ENCODE results near the gene EFCAB2.

DNA sequence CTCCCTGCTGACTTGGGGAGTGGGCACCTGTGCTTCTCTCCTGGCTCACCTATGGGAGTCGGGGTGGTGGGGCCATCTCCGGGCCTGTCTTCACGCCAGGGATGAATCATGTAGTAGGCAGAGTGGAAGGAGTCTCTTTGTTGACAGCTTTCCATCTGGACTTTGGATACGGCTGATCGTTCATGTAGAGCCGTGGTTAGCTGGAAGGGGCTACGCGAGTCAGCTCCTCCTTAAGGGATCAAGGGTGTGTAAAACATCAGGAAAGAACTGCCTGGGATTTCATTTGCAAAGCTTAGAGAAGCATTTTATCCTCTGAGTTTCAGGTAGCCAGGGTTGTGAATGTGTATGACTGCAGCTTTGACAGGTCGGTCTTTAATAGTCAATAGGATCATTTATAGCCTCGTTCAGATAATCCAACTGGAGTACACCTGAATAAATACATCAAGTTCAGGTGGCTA lies 14.4 kb downstream of the ZBTB18 start:
- PRO-cap = no peak

GRCh38 chr1:244154808-244155197 lies 103.7 kb downstream of the ZBTB18 start:
- PRO-cap = no peak

DNA sequence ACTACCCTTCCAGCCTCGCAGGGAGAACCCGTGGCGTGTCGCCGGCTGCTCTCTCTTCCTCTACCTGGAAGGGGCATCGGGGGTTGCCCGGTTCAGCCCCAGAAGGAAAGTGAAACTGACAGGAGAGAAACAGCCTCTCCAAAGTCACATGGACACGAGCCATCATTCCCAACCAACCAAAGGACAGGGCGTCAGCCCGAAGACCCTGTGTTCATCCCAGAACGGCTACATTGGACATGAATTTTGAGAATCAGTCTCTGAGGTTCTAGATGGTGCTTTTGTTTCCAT lies 83.2 kb upstream of the C1orf100 start:
- PRO-cap = no peak

- PRO-cap = no peak
Measured at GRCh38 chr1:244303947-244304572, 48.4 kb upstream of the C1orf100 start.

DNA sequence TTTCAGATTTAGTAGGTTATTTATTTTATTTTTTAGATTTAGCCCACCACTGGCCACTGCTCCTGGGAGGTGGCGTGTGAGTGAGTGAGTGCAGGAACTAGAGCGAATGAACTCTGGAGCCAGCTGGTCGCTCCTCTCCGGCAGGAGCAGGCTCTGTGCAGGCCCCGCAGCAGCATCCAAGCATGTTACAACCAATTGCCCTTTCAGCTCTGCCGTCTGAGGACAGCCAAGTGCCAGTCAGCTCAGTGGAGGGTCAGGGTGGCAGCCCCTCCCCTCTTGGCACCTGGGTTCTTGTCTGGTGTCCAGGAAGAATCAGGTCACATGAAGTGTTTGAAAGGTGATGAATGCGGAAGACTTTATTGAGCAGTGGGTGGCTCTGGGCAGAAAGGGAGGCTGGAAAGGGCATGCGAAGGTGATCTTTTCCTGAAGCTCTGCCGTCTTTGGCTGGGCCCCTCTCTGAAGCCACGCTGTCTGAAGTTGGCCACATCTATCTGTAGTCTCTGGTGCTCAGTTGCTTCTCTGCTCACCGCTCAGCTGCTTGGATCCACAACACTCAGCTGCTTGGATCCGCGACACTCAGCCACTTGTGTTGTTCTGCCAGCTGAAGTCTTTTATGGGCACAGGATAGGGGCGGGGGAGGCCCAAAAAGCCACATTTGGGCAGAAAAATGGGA lies 40.6 kb upstream of the C1orf100 start:
- PRO-cap = no peak

DNA sequence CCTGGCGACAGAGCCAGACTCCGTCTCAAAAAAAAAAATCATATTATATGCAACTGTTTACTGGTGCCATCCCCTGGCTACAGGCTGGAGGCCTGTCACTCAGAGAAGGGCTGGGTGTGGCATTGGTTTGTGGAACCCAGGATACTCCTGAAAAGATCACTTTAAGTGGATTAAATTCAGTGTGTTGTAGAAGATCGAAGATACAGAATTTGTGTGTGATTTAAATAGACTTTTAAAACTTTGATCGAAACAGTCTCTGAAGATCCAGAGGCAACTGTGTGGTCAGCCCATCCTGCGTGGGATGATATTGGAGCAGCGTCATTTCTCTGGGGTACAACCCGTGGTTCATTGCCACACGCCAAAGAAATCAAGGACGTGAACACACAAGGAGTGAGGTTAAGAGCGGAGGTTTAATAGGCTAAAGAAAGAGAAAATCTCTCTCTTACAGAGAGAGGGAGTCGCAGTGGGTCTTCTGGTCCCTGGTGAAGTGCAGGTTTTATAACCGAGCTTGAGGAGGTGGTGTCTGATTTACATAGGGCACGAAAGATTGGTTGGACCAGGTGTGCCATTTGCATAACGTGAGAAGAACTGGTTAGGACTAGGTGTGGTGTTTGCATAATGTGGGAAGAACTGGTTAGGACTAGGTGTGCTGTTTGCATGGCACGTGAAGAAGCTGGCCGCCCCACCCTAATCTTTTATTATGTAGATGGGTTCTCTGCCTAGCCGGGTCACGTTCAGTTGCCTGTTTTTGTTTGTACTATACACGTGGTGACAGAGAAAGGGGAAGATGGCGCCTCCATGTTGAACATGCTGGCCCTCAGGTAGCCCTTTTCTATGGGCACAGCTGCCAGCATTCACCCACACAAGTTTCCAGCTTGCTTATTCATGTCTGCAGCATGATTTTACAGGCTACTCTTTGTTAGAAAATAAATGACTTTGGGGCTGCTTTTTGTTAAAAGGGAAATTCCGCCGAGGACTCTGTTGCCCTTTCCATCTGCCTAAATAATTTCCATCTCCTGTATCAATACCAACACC lies 17.0 kb downstream of the C1orf100 start:
- PRO-cap = no peak

GRCh38 chr1:244654168-244655052 lies 1.5 kb downstream of the DESI2 start:
- PRO-cap = no peak

GRCh38 chr1:244659728-244660256 lies 6.9 kb downstream of the DESI2 start:
- PRO-cap = no peak

- PRO-cap = no peak
Measured at GRCh38 chr1:244665621-244666538, 13.0 kb downstream of the DESI2 start.

DNA sequence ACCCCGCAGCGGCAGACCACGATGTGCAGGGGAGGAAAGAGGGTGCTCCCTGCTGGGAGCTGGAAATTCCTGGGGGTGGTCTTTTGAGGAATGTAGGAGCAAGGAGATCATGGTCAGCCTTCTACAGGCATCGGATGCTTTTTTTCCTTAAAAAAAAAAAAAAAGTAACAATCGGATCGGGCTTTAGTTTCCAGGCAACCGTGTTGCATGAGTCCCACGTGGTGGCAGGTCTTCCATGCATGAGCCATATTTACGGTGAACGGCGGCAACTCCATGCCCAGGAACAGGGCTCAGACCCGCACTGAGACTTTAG lies 30.5 kb upstream of the ENSG00000284188 start:
- PRO-cap = no peak

DNA sequence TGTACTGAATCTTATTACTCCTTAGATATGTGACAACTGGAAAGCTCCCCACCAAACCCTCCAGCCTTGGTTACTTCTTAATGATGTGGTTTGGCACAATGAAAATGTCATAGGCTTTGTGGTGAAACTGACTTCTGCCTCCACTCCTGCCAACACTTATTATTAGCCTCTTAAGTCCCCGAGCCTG lies 4.2 kb downstream of the COX20 start:
- PRO-cap = no peak

GRCh38 chr1:244850391-244850677 lies 14.0 kb downstream of the HNRNPU start:
- PRO-cap = no peak

DNA sequence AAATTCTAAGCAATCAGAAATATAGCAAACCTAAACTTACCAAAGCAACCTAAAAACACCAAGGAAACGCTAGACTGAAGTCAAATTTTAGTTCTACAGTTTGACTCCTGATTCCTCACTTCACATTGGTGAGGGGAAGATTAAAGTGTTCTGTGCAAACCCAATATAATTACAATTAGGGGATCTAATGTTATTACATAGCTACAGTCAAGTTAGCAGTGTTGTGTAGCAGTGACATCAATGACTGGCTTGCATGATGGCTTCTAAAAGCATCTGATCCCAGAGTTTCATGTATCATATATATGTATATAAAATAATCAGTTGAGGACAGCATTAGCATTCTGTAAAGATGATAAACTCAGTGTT lies 11.6 kb downstream of the HNRNPU start:
- PRO-cap = no peak

DNA sequence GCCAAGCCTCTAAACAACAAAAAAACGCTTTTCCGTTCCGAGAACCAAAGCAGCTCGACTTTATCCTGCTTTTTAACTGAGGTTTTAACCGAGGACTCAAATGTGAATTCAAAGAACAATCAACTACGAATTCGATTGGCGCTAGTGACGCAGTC lies 1.7 kb downstream of the HNRNPU start:
- PRO-cap = no peak

DNA sequence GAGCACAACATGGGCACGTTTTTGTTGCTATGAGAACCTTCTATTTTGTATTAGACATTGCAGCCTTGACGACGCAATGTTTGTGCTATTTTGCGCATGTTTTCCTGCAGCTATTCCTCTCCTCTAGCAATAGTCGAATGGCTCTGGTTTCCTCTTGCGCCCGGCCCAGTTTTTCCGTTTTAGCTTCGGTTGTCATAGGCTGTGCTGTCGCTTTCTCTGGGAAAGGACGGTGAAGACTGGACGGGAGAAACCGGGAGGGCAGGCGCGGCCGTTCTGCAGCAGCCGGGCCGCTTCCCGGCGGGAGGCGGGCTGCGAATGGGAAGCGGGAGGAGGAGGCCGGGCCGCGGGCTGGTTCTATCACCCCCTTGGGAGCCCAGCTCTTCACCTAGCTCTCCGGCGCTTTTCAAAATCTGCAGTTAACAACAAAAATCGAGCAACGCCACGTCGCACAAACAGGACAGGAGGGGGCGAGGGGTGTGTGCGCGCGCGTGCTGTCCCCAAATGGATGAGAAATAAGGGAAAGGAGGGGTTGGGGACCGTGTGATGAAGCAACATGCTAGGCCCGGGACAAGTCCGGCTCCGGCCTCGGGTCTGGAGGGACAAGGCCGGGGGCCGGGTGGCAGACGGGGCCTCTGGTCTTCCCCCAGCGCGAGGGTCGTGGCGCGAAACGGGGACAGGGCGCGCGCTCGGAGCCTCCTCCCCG lies at the start of gene EFCAB2:
Gene EFCAB2, plus strand, starts transcription at position 113 of the 703 bp plus-strand sequence.
- PRO-cap = bidirectional peak, plus-strand start at position 129 of the sequence, minus-strand start at position 139 of the sequence; bidirectional peak, plus-strand start at position 222 of the sequence, minus-strand start at position 302 of the sequence; bidirectional peak, plus-strand start at position 570 of the sequence, minus-strand start at position 503 of the sequence; bidirectional peak, plus-strand start outside the sequence, minus-strand start at position 659 of the sequence

GRCh38 chr1:245234234-245235307 lies 79.8 kb downstream of the KIF26B start:
- PRO-cap = no peak

DNA sequence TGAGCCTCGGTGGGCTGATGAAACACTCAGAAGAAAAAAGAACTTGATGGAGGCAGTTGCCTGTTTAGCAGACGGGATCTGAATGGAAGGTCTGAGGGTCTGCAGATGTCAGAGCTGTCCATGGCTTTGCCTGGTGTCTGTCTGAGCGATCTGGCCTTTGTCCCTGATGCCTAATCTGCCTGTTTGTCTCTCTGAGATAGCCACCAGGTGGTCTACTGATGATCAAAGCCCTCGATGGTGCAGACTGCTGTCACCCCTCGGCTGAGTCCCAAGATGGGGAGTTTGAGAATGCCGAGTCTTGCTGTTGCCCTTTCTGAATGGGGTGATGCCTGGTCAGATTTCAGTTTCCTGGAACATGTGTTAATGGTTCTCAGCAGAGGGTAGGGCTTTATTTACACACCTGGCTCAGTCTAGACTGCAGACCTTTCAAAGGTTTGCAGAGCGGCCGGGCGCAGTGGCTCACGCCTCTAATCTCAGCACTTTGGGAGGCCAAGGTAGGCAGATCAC lies 90.3 kb downstream of the KIF26B start:
- PRO-cap = no peak

DNA sequence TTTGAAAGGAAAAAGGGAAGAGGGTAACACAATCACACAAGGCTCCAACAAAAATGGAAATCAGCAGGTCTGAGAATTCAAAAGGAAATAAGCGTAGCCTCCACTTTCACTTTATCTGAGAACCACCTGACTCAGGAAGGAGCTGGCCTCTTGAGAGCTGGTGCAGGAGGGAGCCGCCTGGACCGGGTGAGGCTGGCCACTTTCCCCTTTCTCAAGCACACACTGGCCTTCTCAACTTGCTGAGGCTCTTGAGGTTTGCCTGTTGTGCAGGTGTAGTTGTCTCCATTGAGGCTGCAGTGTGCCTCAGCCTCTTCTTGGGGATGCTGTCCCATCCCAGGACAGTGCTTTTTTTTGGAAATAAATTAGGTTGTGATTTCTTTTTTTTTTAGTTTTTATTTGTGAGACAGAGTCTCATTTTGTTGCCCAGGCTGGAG lies 653.6 kb downstream of the KIF26B start:
- PRO-cap = no peak

DNA sequence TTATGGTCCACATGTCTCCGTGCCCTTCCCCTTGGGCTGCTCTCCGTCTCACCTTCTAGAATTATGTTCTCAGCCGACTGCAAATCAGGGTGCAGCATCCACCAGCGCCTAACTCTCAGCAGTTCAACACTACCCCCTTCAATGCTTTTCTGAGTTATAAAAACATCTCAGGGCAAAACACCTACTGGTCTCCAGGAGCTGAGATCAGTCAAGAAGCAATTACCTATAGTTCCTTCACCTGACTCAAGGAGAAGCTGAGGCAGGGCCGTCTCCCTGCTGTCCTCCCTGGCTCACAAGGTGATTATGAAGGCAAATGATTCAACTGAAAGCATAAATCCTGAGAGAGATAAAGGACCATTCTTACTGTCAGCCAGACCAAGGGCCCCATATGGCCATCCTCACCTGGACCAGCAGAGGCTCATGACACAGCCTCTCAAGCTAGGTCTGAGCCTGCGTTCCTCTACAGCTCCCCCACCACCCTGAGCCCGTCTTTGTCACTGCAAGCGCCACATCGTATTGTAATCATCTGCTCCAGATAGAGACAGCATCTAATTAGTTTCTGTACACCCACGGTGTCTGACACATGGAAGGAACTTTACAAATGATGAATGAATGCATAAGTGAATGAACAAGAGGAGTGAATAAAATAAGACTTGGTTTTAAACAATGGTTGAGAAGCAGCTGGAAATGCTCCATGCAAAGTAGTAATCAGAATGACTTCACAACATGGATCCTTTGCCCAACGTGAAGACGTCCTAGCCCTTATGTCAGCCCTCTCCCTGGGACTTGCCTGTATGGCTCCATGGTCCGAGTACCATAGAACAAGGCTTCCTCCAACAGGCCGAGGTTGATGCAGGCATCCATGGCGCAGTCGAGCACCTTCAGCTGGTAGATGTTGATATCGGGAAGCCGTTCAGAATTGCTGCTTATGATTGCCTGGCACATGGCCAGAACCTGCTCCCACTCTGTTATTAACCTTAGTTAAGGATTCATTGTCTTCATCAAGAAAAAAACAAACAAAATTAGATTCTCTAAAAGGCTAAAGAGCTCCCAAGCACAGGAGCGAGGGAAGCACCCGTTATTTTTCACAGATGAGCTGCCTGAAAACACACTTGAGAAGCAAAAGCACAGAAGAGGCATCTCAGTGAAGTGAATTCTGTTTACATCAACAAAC lies 649.0 kb downstream of the SMYD3 start:
- PRO-cap = no peak

DNA sequence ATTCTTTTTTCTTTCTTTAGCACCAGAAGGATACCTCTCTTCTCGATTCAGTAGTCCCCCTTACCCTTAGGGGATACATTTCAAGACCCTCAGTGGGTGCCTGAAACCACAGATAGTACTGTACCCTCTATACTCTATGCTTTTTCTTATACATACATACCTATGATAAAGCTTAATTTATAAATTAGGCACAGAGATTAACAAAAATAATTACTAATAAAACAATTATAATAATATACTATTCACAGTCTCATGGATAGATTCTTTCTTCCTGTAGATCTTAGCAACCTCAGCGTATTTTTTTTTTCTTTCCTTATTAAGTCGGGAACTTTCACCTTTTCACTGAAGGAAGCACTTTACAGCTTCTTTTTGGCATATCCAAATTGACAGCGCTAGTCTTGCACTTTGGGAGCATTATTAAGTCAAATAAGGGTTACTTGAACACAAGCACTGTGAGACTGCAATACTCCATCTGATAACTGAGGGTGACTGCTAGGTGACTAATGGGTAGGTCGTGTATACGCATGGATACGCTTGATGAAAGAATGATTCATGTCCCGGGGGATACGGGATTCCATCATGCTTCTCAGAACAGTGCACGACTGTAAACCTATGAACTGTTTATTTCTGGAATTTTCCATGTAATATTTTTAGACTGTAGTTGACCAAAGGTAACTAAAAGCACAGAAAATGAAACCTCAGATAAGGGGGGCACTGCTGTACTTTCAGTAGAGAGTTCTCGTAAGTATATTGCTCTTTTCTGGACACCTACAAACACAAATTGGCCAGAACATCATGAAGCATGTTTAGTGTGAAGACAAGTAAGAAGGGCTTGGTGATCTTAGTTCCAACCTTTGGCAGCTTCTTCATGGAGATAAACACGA lies 364.8 kb downstream of the SMYD3 start:
- PRO-cap = no peak